Breast epithelium (tissue), 2 donors: ENCODE measurements around a stretch of chr22.

GRCh38 chr22:38494454-38495141, 11.5 kb downstream of the DDX17 start:
- PRO-cap = no peak
- RAMPAGE, long total RNA, 2 experiments = no peak in any of the 2 experiments

DNA sequence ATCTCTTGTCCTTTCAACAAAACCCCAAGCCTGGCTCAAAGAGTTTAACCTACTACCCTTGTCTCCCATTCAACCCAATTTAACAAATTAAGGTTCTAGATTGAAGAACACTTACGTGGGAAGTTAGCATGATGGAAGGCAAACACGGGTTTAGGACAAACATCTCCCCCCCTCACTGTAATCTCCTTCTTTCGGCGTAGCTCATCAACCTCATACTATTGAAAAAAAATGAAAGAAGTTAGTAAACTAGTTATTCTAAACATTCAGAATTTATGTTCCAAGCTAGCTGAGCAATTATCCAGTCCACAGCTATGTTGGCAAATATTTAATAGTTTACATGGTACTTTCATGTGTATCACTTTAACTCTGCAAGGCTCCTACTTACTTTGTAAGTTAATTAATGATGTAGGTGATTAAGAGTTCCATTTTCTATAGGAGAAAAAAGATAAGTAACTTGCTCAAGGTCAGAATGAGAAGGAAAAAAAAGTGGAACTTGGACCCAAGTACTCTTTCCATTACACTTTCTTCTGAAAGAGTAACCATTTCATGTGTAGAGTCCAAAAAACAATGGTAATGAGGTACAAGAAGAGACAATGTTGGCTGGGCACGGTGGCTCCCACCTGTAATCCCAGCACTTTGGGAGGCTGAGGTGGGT, 6.7 kb downstream of the DDX17 start:
- PRO-cap = no peak
- RAMPAGE, long total RNA, 2 experiments = no peak in any of the 2 experiments

DNA sequence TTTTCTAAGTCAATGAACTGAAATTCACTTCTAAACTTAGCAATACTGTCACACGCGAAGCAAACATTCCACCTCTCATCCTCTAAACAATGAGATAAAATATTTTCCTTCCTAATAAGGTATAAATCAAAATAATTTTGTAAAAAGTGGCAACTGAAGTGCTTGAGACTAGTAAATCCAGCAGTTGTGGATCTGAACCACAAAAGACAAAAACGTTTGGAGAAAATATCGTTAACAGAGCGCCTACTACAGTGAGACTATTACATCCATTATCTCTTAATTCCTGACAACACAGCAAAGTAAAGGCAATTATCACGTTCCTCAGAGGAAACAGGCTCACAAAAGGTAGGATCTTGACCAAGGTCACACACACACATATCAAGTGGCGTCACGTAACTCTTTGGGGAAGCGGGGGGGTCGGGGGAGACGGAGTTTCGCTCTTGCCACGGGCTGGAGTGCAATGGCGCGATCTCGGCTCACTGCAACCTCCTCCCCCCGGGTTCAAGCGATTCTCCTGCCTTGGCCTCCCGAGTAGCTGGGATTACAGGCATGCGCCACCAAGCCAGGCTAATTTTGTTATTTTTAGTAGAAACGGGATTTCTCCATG, 1.5 kb downstream of the DDX17 start:
- PRO-cap = no peak
- RAMPAGE, long total RNA, 2 experiments = no peak in any of the 2 experiments

- PRO-cap = no peak
- RAMPAGE, long total RNA, 2 experiments = no peak in any of the 2 experiments
Measured at GRCh38 chr22:38696504-38697721, 3.8 kb downstream of the JOSD1 start.

DNA sequence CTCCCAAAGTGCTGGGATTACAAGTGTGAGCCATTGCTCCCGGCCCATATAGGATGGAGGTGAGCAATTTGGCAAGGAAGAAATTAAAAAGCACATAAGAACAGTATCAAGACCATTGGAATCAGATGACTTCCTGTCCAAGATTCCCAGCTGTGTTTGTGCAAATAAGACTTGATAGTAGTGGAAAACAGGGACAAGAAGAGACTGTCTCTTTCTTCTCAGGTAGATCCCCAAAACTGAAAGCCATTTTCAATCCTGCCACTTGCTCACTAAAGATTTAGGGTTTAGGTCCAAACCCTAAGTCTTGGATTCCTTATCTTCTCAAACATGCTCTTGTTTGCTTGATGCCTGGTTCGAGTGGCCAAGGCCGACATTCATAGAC, 1.2 kb upstream of the GTPBP1 start:
- PRO-cap = no peak
- RAMPAGE, long total RNA, 2 experiments = no peak in any of the 2 experiments

DNA sequence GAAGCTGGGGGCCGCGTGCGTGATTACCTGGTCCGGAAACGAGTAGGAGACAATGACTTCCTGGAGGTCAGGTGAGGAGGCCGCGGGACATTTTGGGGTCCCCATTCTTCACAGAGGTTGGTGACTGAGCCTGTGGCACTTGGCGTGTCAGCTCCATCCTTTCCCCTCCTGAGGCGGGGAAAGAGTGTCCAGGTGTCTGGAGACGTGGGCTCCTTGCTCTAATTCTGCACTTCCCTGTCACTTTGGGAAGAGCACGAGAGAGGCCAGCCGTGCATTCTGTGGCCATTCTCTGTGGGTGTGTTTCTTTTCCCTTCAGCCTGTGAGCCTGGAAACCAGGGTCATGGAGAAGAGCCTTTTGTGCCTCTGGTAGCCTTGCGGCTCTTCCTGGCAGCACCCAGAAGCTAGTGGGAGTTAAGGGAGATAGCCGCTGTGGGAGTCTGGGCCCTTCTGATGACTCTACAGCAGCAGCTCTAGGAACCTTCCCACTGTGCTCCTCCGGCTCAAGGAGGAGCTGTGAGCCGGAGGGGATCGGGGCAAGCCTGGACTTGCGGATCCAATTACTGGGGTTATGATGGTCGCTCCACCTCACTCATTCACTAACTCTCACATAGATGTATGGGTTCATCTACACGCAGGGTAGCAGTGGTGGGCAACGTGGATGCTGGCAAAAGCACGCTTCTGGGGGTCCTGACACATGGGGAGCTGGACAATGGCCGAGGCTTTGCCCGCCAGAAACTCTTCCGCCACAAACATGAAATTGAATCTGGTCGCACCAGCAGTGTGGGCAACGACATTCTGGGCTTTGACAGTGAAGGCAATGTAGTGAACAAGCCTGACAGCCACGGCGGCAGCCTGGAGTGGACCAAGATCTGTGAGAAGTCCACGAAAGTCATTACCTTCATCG, 10.5 kb downstream of the GTPBP1 start:
- PRO-cap = no peak
- RAMPAGE, long total RNA, 2 experiments = no peak in any of the 2 experiments

DNA sequence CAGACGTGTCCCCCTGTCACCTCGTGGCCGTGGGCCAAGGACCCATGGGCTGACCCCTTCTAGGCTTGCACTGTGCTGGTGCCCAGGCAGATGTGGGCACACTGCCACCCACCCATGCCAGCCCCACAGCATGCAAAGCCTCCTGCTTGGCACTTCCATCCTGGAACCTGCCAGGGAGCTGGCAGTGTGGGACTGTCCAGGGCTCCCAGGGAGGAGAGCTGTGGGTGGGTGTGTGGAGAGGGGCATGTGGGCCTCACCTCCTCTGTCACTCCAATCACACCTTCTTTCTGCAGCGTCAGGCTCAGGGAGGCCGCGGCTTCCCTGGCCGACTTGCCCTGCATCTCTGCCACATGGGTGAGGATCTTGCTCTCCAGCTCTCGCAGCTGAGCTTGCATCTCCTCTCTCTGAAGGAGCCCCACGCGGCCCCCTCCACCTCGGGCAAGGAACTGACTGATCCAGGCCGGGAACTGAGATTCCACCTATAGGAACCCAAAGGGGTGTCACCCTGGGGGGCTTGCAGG, 16.3 kb downstream of the SUN2 start:
- PRO-cap = no peak
- RAMPAGE, long total RNA, 2 experiments = no peak in any of the 2 experiments

GRCh38 chr22:38752489-38753158, 3.2 kb downstream of the SUN2 start:
- PRO-cap = no peak
- RAMPAGE, long total RNA, 2 experiments = no peak in any of the 2 experiments

DNA sequence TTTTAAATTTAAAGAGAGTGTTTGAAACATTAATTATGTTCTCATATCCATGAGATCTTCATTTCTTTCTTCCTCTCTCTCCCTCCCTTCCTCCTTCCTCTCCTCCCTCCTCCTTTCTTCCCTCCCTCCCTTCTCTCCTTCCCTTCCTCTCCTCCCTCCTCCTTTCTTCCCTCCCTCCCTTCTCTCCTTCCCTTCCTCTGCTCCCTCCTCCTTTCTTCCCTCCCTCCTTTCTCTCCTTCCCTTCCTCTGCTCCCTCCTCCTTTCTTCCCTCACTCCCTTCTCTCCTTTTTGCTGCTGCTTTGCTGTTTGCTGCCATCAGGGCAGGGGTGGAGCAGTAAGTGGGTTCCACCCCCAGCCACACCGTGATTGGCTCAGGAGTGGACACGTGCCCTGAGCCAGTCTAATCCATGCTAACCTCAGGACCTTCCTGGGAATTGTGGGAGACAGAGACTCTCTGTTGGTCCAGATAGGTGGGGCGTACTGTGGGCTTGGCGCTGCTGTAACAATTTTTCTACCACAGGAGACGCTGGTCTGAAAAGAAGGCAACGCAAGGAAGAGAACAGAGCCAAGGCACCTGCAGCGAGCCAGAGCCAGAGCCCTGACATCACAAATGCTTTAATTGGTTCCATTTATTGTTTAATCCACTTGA, 33.7 kb upstream of the APOBEC3A start:
- PRO-cap = no peak
- RAMPAGE, long total RNA, 2 experiments = no peak in any of the 2 experiments

GRCh38 chr22:38924246-38924892, 33.0 kb upstream of the APOBEC3A start:
- PRO-cap = no peak
- RAMPAGE, long total RNA, 2 experiments = no peak in any of the 2 experiments

DNA sequence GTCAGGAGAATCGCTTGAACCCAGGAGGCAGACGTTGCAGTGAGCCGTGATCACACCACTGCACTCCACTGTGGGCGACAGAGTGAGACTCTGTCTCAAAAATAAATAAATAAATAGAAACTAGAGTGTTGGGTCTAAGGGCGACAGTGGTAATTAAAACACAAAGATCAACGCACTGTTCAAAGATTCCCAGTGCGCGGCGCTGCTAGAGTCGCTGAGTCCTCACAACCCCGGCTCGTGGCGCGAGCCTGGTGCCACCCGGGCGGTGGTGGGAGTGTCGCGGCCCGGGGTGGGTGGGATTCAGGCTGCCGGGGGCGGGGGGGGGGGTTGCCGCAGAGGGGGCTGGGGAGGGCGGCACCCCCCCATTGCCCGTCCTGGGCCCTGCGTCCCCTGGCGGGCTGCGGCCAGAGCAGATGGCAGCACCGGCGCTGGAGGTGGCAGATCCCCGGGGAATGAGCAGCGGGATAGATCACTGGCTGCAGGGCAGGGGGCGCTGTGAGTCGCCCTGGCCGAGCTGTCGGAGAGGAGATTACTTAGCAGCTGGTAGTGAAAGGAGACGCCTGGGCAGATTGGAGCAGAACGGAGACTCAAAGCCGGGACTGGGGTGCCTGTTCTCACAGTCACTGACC, 30.3 kb upstream of the APOBEC3A start:
- PRO-cap = no peak
- RAMPAGE, long total RNA, 2 experiments = no peak in any of the 2 experiments

- PRO-cap = no peak
- RAMPAGE, long total RNA, 2 experiments = no peak in any of the 2 experiments
Measured at GRCh38 chr22:39013003-39013333, 1.1 kb upstream of the APOBEC3C start.

- PRO-cap = no peak
- RAMPAGE, long total RNA, 2 experiments = no peak in any of the 2 experiments
Measured at GRCh38 chr22:39150690-39151203, 1.7 kb downstream of the CBX7 start.

GRCh38 chr22:39212684-39213342, 32.0 kb downstream of the PDGFB start:
- PRO-cap = no peak
- RAMPAGE, long total RNA, 2 experiments = no peak in any of the 2 experiments

DNA sequence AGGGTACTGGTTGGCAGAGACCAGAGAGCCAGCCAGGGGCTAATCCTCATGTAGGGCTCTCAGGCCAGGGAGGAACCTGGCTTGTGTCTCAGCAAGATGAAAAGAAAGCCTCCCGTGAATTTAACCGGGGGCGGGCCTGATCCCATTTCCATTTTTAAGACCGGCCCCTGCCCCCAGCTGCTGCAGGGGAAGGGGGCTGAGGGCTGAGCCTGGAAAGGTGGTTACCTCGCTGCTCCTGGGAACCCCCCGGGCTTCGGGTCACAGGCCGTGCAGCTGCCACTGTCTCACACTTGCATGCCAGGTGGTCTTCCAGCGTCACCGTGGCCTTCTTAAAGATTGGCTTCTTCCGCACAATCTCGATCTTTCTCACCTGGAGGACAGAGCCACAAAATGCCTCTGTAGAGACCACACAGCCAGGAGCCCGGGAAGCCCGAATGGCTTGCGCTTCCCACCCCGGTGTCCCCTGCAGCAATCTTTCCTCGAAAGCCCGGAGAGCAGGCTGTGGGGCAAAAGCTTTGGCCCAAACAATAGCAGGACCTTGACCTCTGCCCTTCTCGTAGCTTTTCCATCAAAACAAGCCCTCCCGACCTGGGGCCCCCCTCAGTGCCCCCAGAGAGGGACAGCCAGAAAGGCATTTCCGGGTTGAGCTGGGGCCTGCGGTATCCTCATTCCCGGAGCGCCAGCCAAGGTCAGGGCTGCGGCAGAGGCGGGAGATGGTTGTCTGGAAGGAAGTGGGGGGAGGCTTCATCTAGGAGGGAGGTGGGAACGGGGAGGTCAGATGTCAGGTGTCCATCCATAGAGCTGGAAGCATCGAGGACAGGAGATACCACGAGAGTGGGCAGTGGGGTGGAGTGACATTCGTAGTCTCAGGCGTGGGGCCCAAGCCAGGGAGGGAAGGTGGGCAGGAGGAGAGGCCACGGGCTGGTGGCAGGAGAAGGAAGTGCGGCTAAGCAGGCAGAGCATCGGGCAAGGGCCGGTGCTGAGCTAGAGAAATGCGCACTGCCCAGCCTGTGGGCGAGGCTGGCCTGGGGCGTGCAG, 14.6 kb downstream of the PDGFB start:
- PRO-cap = no peak
- RAMPAGE, long total RNA, 2 experiments = no peak in any of the 2 experiments

DNA sequence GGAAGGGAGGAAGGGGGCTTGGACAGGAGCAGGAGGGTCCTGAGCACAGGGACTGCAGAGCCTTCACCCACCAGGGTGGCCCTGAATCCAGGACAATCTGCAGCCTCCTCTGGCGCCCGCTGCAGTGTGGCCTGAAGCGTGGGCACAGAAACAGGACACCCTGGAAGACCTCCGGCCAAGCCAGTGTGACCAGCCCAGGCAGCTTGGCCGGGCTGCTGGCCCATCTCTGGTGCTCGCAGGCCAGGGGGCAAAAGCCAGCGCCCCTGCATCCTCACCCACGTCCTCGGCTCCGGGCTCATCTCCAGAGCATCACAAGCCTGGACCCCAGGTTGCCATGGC, 9.2 kb upstream of the PDGFB start:
- PRO-cap = no peak
- RAMPAGE, long total RNA, 2 experiments = no peak in any of the 2 experiments

GRCh38 chr22:39264436-39265102, 19.8 kb upstream of the PDGFB start:
- PRO-cap = no peak
- RAMPAGE, long total RNA, 2 experiments = no peak in any of the 2 experiments

GRCh38 chr22:39299670-39300853, 19.4 kb downstream of the RPL3 start:
- PRO-cap = unidirectional peak, plus-strand start at chr22:39300053
- RAMPAGE, long total RNA, 2 experiments = no peak in any of the 2 experiments

DNA sequence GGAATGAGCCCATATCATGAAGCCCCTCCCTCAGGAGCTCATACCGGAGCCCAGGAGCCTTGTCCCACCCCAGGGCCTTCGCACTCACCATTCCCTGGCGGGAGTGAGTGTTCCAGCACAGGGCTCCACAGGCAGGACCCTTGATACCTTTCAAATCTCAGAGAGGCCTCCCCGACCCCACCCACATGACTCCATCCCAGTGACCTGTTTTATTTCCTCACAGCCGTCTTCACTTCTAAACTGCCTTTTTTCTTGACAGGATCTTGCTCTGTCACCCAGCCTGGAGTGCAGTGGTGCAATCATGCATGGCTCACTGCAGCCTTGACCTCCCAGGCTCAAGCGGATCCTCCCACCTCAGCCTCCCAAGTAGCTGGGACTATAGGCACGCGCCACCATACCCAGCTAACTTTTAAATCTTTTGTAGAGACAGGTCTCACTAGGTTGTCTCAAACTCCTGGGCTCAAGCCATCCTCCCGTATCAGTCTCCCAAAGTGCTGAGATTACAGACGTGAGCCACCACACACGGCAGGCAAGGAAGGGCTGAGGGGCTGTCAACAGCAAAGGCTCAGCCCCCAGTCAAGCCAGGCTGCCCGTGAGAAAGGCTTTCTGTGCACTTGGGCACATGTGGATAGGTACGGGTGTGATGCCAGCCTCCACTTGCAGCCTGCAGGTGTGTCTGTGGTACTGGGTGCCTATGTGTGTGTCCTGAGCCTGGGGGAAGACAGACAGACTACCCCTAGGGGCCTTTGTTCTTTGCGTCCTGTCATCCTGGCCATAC, 9.4 kb downstream of the RPL3 start:
- PRO-cap = no peak
- RAMPAGE, long total RNA, 2 experiments = no peak in any of the 2 experiments

DNA sequence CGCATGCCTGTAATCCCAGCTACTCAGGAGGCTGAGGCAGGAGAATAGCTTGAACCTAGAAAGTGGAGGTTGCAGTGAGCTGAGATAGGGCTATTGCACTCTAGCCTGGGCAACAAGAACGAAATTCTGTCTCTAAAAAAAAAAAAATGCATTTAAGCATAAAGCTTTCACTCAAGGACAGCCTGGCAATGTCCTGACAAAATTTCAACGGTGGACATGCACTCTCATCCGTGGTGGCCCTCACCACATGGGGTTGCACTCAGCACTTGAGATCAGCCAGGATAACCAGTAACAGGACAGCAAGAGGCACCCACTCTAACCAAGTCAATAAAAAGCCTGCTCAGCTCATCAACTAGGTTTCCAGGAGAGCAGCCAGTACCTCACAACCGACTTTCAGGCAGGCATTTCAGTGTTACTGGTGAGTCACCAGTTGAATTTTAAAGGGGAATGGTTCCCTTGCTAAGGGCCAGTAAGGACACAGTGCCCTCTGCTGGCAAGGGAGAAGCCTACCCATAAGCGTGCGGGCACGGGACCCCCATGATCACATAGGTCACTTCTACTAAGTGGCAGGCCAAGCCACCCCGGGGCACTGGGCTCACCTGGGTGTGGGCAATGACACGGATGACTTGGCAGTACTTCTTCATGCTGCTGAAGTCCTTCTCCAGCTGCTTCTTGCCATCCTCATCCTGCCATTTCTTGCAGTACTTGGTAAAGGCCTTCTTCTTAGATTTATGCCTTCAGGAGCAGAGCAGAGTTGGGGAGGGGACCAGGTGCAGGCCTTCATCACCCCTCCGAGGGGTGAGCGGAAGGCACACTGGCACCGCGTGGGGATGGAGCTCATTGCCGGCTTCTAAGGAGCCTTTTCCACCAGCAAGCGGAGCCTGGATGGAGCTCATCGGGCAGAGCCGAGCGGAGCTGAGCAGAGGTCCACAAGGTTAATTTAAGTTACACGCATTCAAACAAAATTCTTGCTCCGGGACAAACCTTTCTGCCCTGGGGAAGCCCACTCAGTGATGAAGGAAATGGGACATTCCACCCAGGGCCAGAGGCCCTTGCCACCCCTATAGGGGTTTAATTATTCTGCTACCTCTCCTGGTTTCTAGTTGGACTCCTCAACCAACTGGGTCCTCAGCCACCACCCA, 2.9 kb downstream of the RPL3 start:
- PRO-cap = no peak
- RAMPAGE, long total RNA, 2 experiments = no peak in any of the 2 experiments